ENCODE measurements around a stretch of chr11.

DNA sequence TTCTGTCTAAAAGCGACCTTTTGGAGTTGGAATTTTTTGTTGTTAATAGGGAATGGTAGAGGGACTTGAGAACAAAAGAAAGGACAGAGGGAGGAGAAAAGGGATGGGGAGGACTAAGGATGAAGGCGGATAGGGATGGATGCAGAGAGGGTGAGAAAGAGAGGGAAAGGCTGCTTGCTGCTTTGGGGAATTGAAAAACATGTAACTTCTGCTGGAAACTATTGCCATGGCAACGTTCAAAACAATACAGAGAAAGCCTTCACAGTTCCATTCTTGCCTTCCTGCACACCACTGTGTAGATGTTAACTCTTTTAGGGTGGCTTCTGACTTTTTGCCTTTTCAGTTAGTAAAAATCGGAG lies 1178.6 kb downstream of the LRRC4C start:
- RRBS: no CpG with 5 or more reads among the region's 4 CpGs
CAGE:
- cytosol, long polyA plus RNA: no peak
- long polyA plus RNA: no peak
- nucleus, long polyA plus RNA: no peak

GRCh38 chr11:40716246-40717045 lies 743.0 kb downstream of the LRRC4C start:
- RRBS: no CpG with 5 or more reads among the region's 2 CpGs
CAGE:
- cytosol, long polyA plus RNA: no peak
- long polyA plus RNA: no peak
- nucleus, long polyA plus RNA: no peak

DNA sequence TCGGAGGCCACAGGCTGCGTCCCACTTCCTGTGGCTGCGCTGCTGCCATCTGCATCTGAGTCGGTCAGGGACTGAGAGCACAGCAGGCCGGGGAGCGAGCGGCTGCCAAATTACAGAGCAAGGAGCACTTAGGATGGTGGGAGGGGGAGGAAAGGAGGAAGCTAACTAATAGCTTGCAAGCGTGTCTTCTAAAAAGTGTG lies 42.6 kb upstream of the API5 start:
- RRBS: no CpG with 5 or more reads among the region's 8 CpGs
CAGE:
- cytosol, long polyA plus RNA: no peak
- long polyA plus RNA: no peak
- nucleus, long polyA plus RNA: no peak

- RRBS: no CpG with 5 or more reads among the region's 5 CpGs
CAGE:
- cytosol, long polyA plus RNA: no peak
- long polyA plus RNA: no peak
- nucleus, long polyA plus RNA: no peak
These were observed 22.9 kb downstream of the TTC17 start for GRCh38 chr11:43381344-43382207.

DNA sequence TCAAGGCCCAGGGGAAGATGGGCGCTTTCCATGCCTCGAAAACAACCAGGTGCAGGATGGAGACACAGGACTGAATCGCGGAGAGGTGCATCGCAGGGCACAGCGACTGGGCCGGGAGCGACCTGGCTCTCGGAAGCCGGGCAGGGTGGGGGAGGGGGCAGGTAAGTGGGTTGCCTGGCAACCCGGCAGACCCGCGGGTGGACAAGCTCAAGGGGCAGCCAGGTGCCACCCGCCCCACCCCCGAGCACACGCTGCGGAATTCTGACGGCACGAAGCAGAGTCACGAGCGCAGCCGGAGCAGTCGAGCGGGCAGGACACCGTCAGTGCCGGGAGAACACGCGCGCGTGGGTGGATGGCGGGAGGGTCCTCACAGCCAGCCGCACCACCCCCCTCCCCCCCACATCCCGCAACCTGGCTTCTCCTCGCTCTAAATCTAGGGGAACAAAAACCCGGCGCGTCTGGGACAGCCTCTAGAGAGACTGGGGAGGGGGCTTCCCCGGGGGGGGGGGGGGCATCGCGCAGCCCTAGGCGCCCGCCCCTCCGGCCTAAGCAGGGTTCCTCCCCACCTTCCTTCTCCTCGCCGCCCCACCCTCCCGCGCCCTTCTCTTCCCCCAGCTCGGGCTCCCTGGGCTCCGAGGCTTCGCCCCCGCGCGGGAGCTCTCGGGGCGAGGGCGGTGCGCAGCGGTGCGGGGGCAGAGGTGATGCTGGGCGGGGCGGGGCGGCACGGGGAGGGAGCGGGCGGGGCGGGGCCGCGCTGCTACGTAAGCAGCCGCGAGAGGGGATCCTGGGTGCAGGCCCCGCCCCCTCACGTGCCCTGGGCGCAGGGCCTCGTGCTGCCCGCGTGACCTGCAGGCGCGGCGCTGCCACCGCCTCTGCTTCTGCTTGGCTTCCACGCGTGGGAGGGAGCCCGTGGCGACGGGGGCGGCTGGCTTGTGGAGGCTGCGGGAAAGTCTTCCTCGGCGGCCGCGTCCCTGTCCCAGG lies 133.0 kb upstream of the HSD17B12 start:
- RRBS: 13% methylated on average over 18 of the region's 92 CpGs
CAGE:
- cytosol, long polyA plus RNA: no peak
- long polyA plus RNA: no peak
- nucleus, long polyA plus RNA: no peak

- RRBS: no CpG with 5 or more reads among the region's 4 CpGs
CAGE:
- cytosol, long polyA plus RNA: no peak
- long polyA plus RNA: no peak
- nucleus, long polyA plus RNA: no peak
These were observed 35.9 kb upstream of the HSD17B12 start for GRCh38 chr11:43644704-43645049.

DNA sequence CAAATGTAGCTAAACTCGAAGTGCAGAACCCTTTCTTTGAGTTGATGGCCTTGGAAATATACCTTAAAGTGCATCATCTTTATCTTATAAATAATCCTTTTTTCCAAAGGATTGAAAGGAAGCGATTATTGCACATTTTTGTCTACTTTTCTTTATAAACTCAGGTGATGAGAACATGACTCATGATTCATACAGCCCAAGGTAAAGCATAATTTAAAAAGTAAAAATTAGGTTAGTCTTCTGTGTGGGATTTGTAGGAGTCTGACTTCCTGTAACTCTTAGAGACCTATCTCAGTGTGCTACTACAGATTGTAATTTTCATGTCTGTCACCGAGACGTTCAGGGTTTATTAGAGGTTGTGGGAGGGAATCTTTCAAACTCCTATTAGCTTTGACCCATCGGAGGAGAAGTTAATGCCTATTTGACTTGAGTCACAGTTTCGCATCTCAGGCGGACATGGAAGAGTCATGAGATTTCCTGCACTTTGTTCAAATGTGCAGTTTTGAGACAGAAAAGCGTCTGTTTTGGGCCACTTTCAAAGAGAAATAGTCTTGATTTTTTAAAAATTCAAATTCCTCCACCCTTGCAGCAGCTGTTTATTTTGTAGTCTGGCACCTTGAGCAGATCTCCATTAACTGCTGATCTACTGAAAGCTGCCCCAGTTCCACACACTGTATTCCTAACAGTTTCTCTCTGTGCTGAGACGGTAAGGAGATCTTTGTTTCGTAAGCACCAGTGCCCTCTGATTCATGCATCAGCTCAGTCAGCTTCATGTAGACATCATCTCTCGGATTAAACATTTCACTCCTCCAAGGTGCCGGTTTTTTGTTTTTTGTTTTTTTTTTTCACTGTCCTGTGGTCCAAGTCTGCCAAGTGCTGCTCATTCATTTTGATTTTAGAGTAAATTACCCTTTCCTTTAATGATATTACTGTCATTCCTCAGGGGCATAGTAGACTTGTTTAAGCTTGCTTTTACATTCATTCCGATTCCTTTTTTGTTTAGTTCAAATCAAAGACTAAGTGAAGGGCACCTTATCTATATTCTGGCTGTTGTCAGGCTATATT lies 24.3 kb downstream of the ALKBH3 start:
- RRBS: no CpG with 5 or more reads among the region's 13 CpGs
CAGE:
- cytosol, long polyA plus RNA: no peak
- long polyA plus RNA: no peak
- nucleus, long polyA plus RNA: no peak

DNA sequence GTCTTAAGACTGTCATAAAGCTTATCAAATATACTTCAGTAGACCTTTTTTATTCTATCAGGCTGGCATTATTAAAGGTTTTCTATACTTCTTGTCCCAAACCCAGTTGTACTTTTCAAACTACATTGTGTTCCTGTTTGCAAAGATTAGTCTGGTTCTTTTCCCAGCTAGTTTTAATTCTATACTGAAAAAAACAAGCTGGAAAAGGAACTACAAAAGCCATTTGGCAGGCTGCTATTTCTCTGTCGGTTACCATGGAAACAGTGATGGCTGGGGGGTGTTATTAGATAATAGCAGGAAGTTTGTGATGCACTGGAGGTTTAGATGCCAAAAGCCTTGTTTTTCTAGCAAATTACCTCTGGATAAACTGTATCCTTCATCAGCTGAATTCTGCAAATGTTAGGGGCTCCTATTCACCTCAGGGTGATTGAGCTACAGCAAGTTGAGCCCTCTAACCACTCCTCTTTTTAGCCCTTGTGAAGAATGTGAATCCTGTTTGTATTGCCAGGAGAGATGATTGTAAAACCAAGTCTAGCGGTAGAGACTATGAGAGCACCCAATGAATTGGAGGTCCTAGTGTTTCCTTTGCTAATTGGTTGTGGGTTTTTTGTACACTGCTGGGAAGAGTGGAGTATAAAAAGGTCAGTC lies 25.2 kb downstream of the ALKBH3 start:
- RRBS: no CpG with 5 or more reads among the region's 2 CpGs
CAGE:
- cytosol, long polyA plus RNA: no peak
- long polyA plus RNA: no peak
- nucleus, long polyA plus RNA: no peak

DNA sequence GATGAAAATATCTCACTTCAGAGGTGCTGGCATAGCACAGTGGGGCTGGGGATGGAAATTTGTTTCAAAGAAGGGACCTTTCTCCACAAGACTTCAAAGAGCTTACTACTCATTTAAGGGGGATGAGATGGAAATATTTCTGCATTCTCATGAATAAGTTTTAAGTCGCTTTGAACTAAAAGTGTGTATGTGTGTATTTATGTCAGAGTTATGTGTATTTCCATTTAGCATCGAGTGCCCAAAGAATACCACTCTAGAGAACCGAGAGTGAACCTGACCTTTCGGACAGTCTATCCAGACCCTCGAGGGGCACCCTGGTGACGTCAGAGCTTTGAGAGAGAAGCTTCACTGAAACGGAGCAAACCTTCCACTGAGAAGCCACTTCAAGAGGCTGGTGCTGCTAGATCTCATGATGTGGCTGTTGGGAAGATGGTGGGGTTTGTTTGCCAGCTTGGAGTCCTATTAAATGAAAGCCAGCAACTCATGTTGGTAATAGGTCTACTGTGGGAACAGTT lies 22.7 kb upstream of the C11orf96 start:
- RRBS: no CpG with 5 or more reads among the region's 7 CpGs
CAGE:
- cytosol, long polyA plus RNA: no peak
- long polyA plus RNA: no peak
- nucleus, long polyA plus RNA: no peak

DNA sequence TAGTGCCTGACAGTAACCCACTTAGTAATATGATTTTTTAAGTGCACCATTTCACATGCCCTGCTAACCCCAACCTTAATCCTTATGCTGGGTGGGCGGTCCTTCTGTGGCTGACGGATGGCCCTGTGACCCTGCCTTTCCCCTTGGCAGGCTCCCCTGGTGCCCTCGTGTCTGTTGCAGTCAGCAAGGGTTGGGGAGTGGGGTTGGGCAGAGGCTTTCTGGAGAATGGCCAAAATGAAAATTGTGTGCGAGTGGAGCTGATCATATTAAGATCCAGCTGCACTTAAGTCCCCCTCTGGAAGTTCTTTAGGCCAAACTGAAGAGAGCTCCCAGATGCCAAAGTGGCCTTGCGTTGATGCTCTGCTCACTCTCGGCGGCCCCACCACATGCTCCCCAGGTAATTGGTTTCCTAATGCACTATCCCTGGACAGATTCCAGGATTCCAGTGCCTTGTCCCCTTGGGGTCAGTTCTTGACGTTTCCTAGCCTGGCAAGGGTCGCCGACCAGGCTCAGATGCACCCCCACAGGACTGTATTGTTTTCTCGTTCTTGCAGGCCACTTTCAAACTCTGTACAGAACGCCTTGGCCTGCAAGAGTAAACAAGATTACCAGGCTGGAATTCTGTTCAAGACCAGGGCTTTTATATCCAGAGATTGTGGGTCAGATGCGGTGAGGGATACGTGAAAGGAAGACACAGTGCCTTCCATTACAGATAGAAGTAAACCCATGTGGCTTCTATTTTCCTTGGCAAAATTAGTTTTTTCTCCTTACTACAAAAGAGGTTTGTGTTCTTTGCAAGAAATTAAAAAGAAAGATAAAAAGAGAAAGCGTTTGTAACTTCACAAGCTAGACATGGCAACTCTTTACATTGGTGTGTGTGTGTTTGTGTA lies 16.3 kb upstream of the C11orf96 start:
- RRBS: no CpG with 5 or more reads among the region's 15 CpGs
CAGE:
- cytosol, long polyA plus RNA: no peak
- long polyA plus RNA: no peak
- nucleus, long polyA plus RNA: no peak

DNA sequence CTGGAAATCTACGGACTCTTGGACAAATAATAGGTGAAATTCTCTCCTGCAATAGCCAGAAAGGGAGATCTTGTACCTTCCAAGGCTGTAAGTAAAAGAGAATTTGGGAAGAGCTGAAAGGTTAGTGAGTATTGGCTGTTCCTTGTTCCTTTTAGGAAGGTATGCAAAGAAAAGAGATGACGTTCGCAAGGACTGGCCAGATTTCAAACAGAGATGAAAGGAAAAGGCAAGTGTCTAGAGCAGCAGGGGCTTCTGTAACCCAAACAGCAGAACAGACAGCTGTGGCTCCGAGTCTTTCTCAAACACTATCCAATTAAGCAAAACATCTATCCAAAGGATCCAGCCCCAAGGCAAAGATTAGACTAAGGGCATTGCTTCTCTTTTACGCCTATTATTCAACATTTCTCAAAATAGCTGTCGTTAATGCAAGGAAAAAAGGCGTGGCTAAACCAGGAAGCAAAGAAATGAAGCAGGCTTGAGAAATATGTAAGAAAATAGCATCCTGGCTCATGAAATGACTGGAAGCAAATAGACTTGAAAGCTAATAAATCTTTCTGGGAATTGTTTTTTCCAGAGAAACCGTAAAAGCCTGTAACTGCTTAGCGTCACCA lies 19.9 kb downstream of the C11orf96 start:
- RRBS: no CpG with 5 or more reads among the region's 9 CpGs
CAGE:
- cytosol, long polyA plus RNA: no peak
- long polyA plus RNA: no peak
- nucleus, long polyA plus RNA: no peak

- RRBS: no CpG with 5 or more reads among the region's 4 CpGs
CAGE:
- cytosol, long polyA plus RNA: no peak
- long polyA plus RNA: no peak
- nucleus, long polyA plus RNA: no peak
These were observed 11.2 kb downstream of the ACCS start for GRCh38 chr11:44077237-44077633.

DNA sequence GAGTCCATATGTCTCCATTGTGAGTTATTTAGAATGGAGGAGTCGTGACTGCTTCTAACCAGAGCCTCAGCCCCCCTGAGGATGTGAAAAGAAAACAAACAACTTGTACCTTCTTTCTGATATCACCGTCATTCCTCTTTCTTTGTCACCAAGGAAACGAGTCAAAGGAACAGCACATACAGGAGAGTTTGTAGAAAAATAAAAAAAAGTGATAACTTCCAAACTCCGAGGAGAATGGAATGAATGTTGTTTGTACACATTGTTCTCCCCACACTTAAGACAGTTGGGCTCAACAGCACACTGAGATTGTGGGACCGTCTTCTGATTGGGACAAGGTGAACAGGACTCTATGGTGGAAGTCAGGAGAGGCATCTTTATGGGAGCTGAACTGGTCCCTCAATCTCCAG lies 11.5 kb upstream of the EXT2 start:
- RRBS: no CpG with 5 or more reads among the region's 5 CpGs
CAGE:
- cytosol, long polyA plus RNA: no peak
- long polyA plus RNA: no peak
- nucleus, long polyA plus RNA: no peak

GRCh38 chr11:44567566-44568360 lies 2.3 kb downstream of the CD82 start:
- RRBS: no CpG with 5 or more reads among the region's 9 CpGs
CAGE:
- cytosol, long polyA plus RNA: no peak
- long polyA plus RNA: no peak
- nucleus, long polyA plus RNA: no peak

- RRBS: no CpG with 5 or more reads among the region's 5 CpGs
CAGE:
- cytosol, long polyA plus RNA: no peak
- long polyA plus RNA: no peak
- nucleus, long polyA plus RNA: no peak
These were observed 30.6 kb downstream of the CD82 start for GRCh38 chr11:44596176-44596446.

DNA sequence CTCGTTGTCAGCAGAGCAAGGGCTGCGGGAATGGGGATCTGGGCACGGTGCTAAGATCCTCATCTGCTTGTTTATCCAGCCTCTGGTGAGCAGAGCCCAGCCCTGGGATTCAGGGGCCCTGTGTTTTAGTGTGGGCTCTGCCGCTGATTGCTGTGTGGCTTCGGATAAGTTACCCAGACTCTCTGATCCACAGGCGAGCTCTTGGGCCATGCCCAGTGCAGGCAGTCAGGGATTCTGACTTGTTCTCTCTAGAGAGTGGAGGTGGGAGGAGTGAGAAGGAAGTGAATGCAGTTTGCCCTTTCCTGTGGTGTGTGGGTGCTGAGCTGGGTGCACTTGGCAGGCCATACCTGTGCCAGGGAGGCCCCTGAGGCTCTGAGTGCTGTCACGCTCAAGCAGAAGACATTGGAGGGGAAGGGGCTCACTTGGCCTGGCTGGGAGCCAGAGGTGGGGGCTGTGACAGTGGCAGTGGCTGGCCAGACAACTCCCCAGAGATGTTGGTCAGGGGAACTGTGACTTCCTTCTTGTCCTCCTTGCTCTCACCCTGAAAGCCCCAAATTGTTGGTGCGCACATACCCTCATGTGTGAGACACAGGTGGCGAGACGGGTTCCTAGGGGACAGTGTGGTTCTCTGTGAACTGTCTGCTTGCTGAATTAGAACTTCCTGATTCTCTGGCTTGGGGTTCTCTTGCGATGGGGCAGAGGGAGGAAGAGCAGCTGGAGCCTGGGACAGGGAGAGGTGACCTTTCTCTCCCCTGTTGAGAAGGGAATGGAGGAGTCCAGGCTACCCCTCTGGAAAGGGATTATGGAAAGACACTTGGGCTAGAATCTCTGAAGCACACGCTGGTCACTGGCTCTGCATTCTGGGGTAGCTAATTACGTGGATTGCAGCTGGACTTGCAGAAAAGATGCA lies 43.8 kb downstream of the CD82 start:
- RRBS: no CpG with 5 or more reads among the region's 13 CpGs
CAGE:
- cytosol, long polyA plus RNA: no peak
- long polyA plus RNA: no peak
- nucleus, long polyA plus RNA: no peak

DNA sequence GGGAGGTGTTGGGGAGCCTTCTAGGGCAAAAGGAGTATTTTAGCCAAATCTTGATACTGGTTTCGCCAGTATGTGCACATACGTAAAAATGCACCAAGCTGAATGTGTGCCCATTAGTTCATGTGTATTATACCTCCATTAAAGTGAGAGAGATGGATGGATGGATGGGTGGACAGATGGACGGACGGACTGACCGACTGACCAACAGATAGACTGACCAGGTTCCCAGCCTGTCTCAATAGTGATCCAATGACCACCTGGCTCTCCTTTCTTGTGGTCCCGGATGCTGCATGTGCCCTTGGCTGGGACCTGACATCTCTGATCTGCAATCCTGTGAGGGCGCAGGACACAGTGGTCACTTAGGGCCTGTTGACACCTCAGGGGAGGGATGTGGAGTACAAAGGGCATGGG lies 50.3 kb downstream of the CD82 start:
- RRBS: no CpG with 5 or more reads among the region's 7 CpGs
CAGE:
- cytosol, long polyA plus RNA: no peak
- long polyA plus RNA: no peak
- nucleus, long polyA plus RNA: no peak

DNA sequence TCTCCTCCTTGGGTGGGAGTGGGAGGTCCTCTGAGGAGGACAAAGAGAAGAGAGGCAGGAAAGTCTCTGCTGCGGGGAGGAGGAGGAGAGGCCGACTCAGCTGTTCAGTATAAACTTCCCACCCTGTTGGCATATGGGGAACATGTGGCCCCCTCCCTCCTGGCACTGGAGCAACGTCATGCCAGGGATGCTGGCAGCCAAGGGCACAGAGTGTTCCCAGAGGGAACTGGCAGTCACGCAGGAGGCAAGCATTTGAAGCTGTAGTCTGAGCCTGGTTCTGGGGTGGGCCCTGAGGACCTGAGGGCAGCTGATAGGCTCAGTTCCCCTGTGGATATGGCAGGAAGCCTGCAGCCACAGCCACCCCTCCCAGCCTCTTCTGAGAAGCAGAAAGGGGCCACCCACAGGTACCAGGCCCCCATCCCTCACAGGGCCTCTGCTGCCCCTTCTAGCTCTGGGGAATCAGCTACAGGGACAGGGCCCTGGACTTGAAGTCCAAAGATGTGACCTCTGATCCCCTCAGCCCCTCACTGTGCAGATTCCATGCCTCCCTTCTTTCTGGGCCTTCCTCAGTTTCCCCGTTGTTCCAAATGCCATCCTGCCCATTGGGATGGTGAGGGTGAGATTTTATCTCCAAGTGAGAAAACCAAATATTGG lies 67.0 kb upstream of the TSPAN18 start:
- RRBS: no CpG with 5 or more reads among the region's 5 CpGs
CAGE:
- cytosol, long polyA plus RNA: no peak
- long polyA plus RNA: no peak
- nucleus, long polyA plus RNA: no peak

- RRBS: no CpG with 5 or more reads among the region's 5 CpGs
CAGE:
- cytosol, long polyA plus RNA: no peak
- long polyA plus RNA: no peak
- nucleus, long polyA plus RNA: no peak
These were observed 17.4 kb downstream of the TSPAN18 start for GRCh38 chr11:44744135-44744500.

- RRBS: no CpG with 5 or more reads among the region's 9 CpGs
CAGE:
- cytosol, long polyA plus RNA: no peak
- long polyA plus RNA: no peak
- nucleus, long polyA plus RNA: no peak
These were observed 77.5 kb downstream of the TSPAN18 start for GRCh38 chr11:44804300-44804641.